Measurements from ENCODE around the genes NAA20, KIZ and XRN2.

- RRBS, result no CpG with 5 or more reads among the region's 9 CpGs
Observed at GRCh38 chr20:19815246-19815985, 57.4 kb downstream of the RIN2 start.

- RRBS, result no CpG with 5 or more reads among the region's 4 CpGs
Observed at GRCh38 chr20:19834478-19835075, 76.5 kb downstream of the RIN2 start.

DNA sequence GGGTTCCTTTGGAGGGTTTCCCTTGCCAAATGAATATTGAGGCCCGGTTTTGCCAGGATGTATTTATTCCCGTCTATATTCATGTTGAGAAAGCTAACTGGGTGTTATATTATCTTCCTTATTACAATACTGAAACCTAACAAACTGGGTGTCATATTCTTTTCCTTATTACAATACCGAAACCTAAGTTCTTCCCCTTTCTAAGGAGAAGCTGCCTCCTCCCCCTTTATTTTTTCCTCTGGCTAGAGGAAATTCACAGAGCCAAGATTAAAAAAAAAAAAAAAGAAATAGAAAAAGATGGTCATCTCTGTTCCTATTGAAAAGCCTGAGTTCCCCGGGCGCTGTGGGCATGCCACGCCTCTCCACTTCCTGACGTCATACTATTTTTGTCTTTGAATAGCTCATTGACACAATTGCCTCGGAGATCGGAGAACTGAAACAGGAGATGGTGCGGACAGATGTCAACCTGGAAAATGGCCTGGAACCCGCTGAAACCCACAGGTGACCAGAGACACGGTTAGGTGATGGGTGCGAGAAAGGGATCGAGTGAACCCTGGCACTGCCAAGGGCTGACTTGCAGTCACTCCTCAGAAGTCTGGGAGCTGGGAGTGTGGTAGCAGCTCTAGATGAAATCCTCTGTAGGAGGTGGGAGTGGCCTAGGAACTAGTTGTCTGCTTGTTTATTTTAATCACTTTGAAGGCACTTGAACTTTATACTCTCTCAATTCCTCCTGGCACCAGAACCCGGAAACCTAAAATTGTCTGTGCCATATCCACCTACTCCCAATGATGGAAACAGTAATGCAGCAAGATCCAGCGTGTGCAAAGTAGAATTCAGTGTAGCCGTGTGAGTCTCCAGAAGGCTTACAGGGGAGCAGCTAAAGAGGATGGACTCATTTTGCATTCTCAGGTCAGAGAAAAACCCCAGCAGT, 82.2 kb upstream of the NAA20 start:
- RRBS, result no CpG with 5 or more reads among the region's 17 CpGs

GRCh38 chr20:19942913-19943463, 74.2 kb upstream of the NAA20 start:
- RRBS, result no CpG with 5 or more reads among the region's 7 CpGs

GRCh38 chr20:19974614-19975425, 42.3 kb upstream of the NAA20 start:
- RRBS, result 3% methylated on average over 20 of the region's 45 CpGs

GRCh38 chr20:20016727-20018002, at the start of gene NAA20:
NAA20 (plus strand) TSS chr20:20017362.
- RRBS, result 1% methylated on average over 24 of the region's 105 CpGs

GRCh38 chr20:20073634-20074649, 21.6 kb downstream of the CFAP61 start:
- RRBS, result no CpG with 5 or more reads among the region's 18 CpGs

- RRBS, result no CpG with 5 or more reads among the region's 2 CpGs
Observed at GRCh38 chr20:20255178-20255436, 112.8 kb upstream of the INSM1 start.

DNA sequence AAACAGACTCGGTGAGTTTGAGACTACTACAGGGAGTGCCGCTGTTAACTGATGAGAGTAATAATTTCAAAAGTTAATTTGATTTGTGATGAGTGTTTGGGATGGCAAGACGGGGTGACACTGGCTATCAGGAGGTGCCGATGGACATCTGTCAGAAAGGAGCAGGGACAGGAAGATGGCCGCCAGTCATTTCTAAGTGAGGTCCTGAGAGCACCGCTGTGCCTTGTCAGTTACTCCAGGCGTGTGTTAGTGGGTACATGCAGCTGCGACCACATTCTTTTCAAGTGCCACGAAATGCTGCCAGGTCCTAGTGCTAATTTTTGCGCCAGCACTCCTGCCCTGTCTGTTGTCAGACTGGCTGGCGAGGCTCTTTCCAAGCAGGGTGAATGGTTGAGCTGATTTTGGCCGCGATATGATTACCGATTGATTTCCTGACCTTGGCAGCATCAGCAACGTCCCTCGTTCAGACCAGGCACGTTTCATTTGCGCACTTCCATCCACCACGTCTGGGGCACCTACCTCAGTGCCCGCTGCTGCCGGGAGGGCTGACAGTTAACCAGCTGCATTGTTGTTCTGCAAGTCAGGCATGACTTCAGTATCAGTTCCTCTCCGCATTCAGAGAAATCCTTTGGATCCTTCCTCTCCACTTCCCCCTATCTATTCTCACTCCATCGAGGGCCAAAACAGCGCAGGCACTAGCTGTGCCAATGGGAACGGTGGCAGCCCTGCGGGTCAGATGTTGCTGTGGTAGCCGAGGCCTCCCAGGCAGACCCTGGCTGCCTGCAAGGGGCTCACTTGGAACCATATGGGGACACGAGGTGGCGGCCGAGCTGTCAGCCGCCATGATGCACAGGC, 64.4 kb upstream of the INSM1 start:
- RRBS, result no CpG with 5 or more reads among the region's 31 CpGs

DNA sequence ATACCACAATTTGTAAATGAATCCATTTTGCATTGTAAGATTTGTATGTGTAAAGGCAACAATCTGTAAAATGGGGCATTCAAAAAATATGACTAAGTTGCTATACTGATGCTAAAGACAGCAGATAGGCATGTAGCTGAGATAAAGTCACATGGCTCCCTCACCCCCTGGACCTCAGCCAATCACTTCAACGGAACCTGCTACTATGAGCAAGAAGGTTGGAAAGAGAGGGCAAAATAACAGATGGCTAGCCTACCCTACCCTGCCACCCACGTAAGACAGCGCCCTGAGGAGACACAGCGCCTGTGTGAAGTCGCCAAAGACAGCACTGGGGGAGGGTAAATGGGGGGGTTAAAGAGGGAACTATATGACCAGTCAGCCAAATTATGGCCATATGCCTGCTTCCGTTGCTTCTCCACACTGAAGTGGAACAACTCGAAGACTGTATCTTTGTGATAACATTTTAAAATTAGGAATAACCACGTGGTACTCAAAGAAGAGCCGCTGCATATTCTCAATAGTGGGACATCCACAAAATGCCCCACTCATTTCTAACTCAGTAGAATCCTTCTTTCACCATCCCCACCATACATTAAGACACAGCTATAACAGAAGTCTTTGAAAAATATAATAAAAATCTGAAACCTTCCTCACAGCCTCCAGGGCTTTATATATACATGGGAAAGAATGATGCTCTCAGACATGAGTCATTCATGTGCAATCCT, 163.1 kb downstream of the RALGAPA2 start:
- RRBS, result no CpG with 5 or more reads among the region's 9 CpGs

DNA sequence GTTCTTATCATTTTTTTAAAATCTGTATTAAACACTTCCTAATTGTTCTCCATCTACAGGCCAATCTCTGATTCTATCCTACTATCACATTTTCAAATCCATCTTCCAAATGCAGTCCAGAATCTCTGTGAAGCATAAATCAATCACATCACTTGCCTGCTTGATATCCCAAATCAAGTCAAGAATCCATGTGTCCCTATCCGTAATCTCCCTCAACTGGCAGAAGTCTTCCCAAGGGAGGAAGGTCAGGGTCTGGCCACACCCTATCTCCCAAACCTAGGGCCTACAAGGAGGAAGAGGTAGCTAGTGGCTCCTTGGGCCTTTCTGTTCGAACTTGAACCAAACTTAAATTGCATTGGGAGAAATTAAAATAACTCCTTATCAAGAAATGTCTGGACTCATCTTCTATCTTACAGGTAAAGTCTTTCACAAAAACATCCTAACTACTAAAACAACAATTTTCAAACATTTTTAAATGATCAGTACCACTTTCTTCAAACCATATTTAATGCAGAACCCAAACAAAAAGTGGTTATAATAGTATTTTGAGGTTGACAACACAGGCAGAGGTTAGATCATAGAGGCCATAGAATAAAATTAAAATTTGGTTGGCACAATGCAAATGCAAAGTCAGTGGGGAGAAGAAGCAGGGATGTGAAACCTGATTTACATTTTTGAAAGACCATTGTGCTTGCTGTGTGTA, 141.7 kb downstream of the RALGAPA2 start:
- RRBS, result no CpG with 5 or more reads among the region's 2 CpGs

DNA sequence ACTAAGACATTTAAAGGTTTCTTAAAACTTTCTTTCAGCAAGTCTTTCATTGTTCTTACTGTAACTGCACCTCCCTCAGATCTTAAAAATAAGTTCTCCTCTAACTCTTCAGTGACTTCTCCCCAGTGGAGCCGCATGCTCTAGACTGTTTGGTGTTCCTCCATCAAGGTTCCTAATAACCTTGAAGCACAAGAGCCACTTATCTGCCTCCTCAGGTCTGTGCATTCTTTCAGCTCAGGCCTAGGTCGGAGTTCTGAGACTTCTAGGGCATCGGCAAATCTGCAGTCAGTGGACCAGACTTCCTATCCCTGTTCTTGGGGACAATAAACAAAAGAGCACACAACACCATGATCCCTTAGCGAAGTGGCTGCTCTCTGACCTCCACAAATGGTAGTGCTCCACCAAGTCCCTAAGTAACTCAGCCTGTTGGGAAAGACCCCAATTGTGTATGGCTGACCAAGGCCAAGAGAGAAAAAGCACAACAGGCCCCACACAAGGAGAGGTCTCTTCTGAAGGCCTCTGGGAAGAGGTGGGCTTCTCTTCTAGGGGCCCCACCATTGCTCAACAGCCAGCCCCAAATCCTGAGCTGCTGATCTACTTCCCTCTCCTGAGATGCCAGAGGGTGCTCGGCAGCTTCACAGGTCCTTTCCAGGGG, 77.9 kb downstream of the RALGAPA2 start:
- RRBS, result no CpG with 5 or more reads among the region's 5 CpGs

GRCh38 chr20:20710590-20711379, 1.7 kb downstream of the RALGAPA2 start:
- RRBS, result no CpG with 5 or more reads among the region's 7 CpGs

- RRBS, result 3% methylated on average over 18 of the region's 32 CpGs
Observed at GRCh38 chr20:21102725-21103229, 23.1 kb upstream of the KIZ start.

GRCh38 chr20:21125681-21126898, at the start of gene KIZ:
KIZ (plus strand) TSS chr20:21126082.
- RRBS, result 1% methylated on average over 37 of the region's 86 CpGs

GRCh38 chr20:21302602-21303088, 486 bp upstream of the XRN2 start:
- RRBS, result 3% methylated on average over 5 of the region's 16 CpGs

- RRBS, result 1% methylated on average over 65 of the region's 84 CpGs
Observed at GRCh38 chr20:21303089-21303924, at the start of gene XRN2. XRN2 (plus strand) TSS chr20:21303331.

DNA sequence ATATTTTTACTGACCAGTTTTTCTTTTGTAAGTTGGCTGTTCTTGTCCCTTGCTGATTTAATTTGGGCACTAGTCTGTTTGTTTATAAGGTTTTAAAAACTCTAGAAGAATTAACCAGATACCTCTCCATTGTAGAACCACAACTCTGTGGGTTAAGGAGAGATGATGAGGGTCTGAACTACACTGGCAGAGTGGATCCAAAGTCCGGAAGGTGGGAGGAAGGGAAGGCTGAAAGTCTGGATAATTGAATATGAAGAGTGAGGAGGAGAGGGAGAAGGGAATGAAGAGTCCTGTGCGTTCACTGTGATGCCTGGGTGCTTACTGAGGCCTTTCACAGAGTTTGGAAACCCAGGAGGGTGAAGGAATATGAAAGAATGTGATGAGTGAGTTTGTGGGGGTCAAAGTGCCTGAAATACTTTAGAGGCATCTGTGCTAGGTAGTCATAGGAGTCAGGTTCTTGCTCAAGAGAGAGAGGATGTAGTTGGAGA, 20.8 kb downstream of the NKX2-4 start:
- RRBS, result no CpG with 5 or more reads among the region's 2 CpGs

GRCh38 chr20:22576250-22576697, 8.1 kb downstream of the FOXA2 start:
- RRBS, result no CpG with 5 or more reads among the region's 12 CpGs

- RRBS, result 7% methylated on average over 4 of the region's 20 CpGs
Observed at GRCh38 chr20:22582467-22582755, 2.0 kb downstream of the FOXA2 start.

Measured in brain (tissue), 1 donor.